HL-60 (cell line): ENCODE results near the genes NTN3, PRSS27, SRRM2, BICDL2 and ZSCAN10.

DNA sequence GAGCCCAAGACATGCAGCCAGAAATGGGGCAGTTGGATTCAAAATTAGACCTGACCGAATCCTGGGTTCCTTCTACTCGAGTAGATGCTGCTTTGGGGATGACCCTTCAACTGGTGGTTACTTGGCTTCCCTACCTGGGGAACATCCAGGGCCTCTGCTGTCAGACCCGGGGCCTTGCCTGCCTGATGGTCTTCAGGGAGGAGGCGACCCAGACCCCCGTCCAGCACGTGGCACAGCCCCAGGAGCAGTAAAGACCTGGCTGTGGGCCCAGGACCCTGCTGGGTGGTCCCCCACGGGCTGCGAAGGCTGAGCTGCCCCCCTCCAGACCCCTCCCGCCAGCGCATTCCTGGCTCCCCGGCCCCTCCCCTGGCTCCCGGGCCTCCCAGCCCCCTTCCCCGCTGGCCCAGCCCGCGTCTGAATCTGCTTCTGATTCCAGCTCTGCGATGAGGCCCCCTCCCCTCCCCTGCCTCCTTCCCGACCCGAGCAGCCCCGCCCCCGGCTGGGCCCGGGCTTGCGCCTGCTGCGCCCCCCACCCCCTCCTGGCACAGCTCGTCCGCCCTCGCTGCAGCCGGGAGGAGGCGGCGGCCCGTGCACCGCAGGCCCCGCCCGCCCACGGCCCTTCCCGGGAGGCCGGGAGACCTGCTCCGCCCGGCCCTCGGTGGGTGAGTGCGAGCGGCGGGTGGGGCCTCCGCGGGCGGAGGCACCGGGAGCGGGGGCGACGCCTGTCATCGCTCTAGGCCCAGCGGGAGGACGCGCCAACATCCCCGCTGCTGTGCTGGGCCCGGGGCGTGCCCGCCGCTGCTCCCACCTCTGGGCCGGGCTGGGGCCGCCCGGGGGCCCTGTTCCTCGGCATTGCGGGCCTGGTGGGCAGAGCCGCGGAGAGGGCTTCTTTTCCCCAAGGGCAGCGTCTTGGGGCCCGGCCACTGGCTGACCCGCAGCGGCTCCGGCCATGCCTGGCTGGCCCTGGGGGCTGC, at the start of gene NTN3:
Gene NTN3, plus strand, starts transcription at position 545 of the 974 bp plus-strand sequence.
- RRBS = 6% methylated on average over 42 of the region's 70 CpGs

DNA sequence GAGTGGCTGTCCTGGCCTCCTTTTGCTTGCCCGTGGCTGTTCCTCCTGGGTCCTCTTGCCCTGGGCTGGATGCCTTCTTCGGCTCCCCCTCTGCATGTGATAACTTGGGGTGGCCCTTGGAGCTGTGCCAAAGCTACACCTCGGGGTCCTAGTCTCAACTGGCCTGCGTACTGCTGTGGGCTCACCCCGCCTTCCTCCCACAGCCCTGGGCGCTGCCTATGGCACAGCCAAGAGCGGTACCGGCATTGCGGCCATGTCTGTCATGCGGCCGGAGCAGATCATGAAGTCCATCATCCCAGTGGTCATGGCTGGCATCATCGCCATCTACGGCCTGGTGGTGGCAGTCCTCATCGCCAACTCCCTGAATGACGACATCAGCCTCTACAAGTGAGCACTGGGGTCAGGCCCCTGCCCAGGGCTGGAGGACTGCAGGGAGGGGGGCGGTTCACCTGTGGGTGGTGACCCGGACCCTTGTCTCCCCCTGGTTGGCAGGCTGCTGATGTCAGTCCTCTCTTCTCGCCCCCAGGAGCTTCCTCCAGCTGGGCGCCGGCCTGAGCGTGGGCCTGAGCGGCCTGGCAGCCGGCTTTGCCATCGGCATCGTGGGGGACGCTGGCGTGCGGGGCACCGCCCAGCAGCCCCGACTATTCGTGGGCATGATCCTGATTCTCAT, 1.0 kb upstream of the AMDHD2 start:
- RRBS = no CpG with 5 or more reads among the region's 31 CpGs

GRCh38 chr16:2593075-2594189, 55.6 kb downstream of the PDPK1 start:
- RRBS = 70% methylated on average over 2 of the region's 27 CpGs

GRCh38 chr16:2672927-2674084, 9.0 kb upstream of the KCTD5 start:
- RRBS = 4% methylated on average over 20 of the region's 116 CpGs

GRCh38 chr16:2682100-2682464, 241 bp upstream of the KCTD5 start:
- RRBS = 4% methylated on average over 4 of the region's 25 CpGs

GRCh38 chr16:2719229-2719745, 737 bp downstream of the PRSS27 start:
- RRBS = 82% methylated on average over 6 of the region's 10 CpGs

DNA sequence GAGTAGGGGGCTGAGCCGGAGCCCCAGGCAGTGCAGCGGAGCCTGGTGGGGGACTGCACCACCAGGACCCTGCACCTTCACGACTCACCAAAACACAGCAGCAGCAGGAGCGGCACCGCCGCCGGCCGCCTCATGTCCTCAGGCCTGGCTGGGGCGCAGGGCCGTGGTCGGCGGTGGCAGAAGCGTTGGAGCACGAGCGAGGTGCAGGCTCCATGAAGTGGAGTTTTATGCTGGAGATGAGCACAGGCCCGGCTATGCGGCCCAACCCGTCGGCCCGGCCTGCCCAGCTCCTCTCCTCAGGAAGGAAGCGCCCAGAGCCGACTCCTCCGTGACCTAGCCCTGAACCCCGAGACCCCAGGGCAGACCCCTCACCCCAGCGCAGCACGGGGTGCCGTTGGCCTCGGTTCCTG, at the start of gene PRSS27:
Gene PRSS27, minus strand, starts transcription at position 198 of the 410 bp plus-strand sequence.
- RRBS = no CpG with 5 or more reads among the region's 28 CpGs

GRCh38 chr16:2752137-2753239, at the start of gene SRRM2:
Gene SRRM2 (plus strand): TSS chr16:2752638.
- RRBS = no CpG with 5 or more reads among the region's 146 CpGs

DNA sequence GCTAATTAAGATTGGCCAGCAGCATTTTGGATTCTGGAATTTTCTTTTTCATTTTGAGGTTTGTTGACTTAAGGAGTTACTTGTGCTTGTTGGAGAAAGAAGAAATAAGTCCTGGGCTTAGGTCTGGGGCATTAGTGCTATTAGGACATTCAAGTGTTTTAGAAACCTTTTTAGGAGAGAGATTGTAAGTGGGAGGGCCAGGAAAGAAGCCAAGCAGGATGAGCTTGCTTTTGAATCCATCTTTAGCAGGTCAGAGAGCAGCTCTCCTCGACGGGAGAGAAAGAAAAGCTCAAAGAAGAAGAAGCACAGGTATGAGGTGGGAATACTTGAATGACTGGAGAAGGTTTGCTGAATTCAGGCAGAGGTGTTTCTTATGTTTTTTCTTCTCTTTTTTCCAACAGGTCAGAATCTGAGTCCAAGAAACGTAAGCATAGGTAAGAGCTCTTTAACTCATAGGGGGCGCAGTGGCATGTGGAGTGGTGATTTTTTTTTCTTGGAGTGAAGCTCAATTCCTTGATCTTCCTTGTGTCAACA, 6.4 kb downstream of the SRRM2 start:
- RRBS = no CpG with 5 or more reads among the region's 4 CpGs

- RRBS = no CpG with 5 or more reads among the region's 9 CpGs
These were observed 12.0 kb downstream of the SRRM2 start for GRCh38 chr16:2764304-2765054.

DNA sequence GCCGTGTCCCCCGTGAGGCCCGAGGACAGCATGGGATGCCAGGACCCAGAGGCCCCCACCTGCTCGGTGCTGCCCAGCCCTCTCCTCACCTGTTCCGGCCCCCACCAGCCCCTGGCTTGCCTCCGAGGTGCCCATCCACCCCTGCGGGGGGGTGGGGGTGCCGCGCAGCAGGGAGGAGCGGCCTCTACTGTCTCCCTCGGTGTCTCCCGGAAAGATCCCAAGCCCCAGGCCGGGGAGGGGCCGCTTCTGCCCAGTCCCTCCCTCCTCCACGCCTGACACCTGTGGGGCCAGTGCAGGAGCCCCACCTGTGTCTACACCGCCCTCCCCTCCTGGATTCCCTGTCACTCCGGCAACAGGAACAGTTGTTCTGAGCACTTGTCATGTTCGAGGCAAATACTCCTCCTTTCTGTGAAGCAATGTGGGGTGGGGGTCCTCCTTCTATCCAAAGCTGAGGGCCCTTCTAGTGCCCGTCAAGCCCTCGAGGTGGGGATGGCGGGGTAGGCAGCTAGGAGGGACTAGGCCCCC, 9.0 kb upstream of the KREMEN2 start:
- RRBS = 87% methylated on average over 7 of the region's 21 CpGs

GRCh38 chr16:2968256-2968755, 842 bp upstream of the PAQR4 start:
- RRBS = no CpG with 5 or more reads among the region's 21 CpGs

DNA sequence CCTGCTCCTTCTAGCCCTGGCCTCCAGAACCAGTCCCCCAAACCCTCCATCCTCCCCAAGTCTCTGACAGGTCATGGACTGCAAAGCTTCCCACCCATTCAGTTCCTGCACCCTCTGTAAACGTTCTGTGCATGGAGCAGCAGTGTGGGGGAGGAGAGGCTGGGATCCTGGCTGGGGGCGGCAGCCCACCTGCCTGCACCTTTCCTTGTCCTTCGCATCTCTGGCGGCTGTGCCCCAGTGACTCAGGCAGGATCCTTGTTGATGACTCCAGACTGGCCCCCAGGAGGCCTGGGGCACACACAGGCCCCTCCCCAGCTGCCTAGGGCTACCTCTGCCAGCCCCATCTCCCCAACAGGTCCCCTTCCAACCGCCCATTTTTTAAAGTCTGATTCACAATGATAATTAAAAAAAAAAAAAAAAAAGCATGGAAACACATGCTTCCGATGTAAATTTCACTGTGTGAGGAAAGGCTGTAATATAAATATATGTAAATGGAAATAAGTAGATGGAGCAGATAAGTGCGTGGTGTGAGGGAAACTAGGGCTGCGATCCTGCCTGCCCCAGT, 1.7 kb upstream of the PKMYT1 start:
- RRBS = no CpG with 5 or more reads among the region's 8 CpGs

DNA sequence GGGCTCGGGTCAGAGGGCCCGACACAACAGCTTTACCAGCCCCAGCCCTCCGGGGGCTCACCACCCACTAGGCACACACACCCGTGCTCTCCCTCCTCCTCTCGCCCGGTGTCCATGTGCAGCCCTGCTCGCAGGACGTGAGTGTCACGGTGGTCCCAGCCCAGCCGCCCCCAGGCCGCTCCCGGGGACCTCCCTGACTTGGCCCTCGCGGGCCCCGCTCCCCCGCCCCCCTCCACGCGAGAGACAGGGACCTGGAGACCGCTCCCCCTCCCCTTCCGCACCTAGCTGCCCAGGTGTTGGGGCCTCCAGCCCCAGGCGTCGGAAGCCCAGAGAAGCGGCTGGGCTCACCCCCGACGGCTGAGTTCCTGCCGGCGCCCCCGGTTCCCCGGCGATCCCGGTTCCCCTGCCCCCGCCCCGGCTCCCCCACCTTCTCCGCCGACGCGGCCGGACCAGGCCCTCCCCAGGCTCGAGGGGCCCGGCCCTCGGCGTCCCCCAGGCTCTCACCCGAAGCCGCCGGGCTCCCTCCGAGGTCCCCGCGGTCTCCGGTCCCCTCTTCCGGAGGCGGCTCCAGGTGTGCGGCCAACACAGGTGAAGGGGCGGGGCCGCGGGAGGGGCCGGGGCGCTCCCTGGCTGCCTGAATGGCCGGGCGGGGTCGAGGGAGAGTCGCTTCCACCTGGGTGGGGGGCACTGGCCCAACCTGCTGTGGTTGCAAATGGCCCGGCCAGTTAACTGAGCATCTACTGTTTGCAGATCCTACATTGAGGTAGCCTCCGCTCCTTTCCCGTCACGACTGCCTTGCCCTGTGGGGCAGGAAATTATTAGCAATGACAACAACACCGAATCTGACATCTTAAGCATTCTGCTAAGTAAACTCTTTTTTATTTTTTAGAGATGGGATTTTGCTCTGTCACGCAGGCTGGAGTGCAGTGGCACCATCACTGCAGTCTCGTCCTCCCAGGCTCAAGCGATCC, at the start of gene BICDL2:
Gene BICDL2, minus strand, starts transcription at position 555 of the 971 bp plus-strand sequence.
- RRBS = 11% methylated on average over 28 of the region's 69 CpGs

DNA sequence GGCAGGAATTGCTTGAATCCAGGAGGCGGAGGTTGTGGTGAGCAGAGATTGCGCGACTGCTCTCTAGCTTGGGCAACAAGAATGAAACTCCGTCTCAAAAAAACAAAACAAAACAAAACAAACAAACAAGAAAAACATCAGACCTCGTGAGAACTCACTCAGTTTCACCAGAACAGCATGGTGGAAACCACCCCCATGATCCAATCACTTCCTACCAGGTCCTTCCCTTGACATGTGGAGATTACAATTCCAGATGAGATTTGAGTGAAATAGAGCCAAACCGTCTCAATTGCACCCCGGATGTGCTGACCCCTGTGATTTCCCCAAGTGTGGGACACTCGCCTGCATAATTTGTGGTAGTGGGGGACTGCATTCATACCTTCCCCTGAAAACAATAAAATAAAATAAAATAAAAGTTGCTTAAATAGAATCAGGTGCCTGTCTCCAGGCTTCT, 13.2 kb downstream of the ZSCAN10 start:
- RRBS = no CpG with 5 or more reads among the region's 8 CpGs

DNA sequence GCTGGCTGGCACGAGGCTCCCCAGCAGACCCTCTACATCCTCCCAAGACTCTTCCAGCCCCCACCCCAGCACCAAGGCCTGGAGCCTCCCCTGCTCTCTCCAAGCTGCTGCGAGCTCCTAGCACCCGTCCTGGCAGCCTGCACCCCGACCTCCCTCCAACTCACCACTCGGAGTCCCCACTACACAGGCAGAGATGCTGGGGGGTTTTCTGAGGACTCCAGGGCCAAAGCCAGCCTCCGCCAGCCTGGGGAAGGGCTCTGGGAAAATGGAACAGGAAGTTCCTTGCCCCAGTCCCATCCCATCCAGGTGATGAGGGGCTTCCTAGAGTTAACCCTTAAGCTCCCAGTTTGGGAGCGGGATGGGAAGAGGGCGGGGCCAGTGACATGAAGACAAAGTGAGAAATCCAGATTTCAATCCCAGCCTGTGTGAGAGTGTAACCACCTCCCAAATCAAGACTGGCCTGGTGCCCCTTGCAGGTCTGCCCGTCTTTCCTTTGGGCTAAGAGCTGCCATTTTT, at the start of gene ZSCAN10:
Gene ZSCAN10, minus strand, starts transcription at position 269 of the 516 bp plus-strand sequence.
- RRBS = no CpG with 5 or more reads among the region's 9 CpGs

GRCh38 chr16:3159841-3160455, 25.1 kb downstream of the ZNF213 start:
- RRBS = no CpG with 5 or more reads among the region's 35 CpGs

DNA sequence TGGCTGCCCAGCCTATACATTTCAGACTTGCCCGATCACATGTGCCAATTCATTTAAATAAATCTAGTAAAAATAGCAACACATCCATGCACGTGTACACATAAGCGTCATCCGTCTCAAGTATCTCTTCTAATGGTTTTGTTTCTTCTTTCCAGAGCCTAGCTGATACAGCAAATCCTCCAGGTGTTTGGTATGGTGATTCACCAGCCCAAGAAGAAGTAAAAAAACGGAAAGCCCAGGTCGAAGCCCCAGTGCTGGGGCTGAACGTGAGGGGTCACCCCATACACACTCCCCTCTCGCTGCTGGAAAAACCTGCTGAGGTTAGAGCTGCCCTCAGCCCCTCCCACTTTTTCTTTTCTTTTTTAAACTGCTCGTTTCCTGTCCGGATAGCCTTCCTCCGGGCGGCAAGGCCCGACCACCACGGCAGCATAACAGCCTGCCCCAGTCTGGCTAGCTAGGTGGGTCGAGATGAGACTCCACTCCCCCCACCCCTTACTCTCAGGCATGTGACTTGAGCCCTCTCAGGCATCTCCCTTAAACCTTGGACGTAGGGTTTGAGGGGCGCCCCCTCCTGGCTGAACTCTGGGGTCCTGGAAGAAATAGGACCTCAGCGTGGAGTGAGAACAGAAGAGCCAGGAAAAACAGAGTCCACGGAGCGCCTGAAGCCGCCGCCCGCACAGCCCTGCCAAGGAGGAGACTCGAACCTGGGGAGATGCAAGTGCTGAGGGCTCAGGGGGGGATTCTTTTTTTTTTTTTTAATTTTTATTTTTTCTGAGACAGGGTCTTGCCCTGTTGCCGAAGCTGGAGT, 39.3 kb downstream of the ZNF213 start:
- RRBS = no CpG with 5 or more reads among the region's 25 CpGs

DNA sequence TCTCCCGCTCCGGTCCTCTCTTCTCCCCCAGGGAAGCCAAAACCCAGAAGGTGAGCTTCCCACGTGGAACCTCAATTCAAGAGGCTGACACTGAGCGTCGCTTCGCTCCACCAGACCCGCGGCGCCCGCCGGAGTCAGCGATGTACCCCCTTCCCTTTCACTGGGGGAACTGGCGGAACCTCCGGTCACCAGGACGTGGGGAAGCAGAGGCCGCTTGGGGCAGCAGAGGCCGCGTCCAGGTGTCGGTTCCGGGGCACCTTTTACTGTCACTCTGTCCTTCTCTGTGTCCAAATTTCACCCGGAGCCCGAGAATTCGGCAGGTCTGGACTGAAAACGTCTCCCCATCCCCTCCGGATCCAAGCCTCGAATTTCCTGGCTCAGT, 48.4 kb downstream of the ZNF213 start:
- RRBS = 12% methylated on average over 23 of the region's 26 CpGs

DNA sequence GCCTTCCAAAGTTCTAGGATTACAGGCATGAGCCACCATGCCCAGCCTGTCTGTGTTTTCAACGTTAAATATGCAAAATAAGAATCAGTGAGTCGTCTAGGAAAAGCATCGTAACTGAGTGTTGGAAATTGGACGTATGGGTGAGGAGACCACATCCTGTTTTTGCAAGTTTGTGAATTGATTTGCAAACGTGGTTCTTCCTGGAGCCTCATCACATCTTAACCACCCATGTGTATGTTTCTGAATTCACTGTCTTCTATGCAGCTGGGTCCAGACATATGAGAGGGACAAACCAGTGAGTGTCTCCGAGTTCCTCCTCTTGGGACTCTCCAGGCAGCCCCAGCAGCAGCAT, 19.6 kb downstream of the ZNF200 start:
- RRBS = no CpG with 5 or more reads among the region's 6 CpGs